ENCODE data around the gene THEMIS2.

DNA sequence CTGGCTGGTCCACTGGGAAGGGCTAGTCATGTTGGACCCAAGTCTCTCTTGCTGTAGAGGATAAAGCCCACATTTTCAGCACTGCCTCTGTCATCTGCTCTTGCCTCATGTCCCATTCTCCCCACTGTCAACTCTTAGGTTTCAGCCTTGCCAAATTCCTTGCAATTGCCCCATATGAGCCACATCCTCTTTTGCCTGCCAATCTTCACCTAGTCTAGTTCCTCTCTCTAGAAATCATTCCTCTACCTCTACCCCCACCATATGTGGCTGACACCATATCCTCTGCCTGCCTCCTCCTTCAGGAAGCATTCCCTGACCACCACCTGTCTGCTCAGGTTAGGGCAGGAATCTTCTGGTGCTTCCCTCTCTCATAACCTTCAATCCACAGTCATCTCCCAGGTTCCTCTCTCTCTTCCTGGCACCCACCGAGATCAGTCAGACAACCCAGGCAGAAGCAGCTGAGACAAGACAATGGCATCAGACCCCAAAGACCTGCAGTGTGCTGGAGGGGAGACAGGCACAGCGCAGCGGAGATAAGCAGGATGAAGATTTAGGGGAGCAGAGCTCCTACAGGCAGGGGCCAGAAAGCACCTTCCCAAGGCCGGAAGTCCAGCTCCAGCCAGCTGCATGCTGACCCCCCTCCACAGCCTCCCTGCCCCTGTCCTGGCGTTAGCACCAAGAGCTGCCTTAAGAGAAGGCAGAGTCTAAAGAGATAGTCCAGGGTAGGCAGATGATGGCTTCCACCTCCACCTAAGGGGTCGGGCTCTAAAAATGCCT is 38.1 kb downstream of the SLC9A1 start:
- RRBS = no CpG with 5 or more reads among the region's 6 CpGs

GRCh38 chr1:27132435-27133123 is 22.3 kb downstream of the SLC9A1 start:
- RRBS = no CpG with 5 or more reads among the region's 10 CpGs

DNA sequence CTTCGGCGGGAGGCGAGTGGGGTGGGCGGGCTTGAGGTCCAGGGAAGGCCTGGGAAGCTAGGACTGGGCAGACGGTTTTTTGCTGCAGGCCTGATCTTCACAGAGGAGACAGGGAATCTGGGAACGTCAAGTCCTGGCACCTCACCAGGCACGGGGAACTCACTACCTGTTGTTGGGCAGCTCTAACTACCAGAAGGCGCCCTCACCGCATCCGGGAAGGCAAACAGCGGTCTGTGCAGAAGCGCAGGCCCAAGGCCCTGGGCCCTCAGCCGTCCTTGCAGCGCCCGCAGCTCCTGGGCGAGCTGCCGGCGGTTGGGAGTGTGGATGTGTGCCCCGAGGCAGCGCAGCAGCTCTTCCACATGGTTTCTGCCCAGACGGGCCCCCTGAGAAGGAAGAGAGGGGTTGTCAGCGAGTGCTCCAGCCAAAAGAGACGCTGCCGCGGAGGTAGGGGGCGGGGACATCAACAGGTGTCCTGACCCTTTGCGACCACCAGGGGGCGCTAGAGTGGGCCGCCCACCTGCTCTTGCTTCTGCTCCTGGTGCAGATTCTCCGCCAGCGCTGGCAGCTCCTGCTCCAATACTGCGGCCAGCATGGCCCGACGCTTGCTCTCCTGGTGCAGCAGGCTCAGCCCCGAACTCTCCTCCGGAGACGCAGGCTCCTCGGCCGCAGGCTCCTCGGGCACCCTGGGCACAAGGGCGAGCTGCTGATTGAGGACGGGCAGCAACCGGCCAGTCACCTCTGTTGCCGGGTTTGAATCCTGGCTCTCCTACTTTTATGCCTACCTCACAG is 9.4 kb downstream of the MAP3K6 start:
- RRBS = 75% methylated on average over 15 of the region's 44 CpGs

GRCh38 chr1:27435327-27436324 is 43.2 kb downstream of the GPR3 start:
- RRBS = no CpG with 5 or more reads among the region's 5 CpGs

- RRBS = no CpG with 5 or more reads among the region's 3 CpGs
Measured at GRCh38 chr1:27436325-27436941, 44.0 kb downstream of the GPR3 start.

- RRBS = no CpG with 5 or more reads among the region's 5 CpGs
Measured at GRCh38 chr1:27455377-27456006, 34.5 kb downstream of the WASF2 start.

- RRBS = no CpG with 5 or more reads among the region's 2 CpGs
Measured at GRCh38 chr1:27517330-27517677, 27.3 kb upstream of the WASF2 start.

DNA sequence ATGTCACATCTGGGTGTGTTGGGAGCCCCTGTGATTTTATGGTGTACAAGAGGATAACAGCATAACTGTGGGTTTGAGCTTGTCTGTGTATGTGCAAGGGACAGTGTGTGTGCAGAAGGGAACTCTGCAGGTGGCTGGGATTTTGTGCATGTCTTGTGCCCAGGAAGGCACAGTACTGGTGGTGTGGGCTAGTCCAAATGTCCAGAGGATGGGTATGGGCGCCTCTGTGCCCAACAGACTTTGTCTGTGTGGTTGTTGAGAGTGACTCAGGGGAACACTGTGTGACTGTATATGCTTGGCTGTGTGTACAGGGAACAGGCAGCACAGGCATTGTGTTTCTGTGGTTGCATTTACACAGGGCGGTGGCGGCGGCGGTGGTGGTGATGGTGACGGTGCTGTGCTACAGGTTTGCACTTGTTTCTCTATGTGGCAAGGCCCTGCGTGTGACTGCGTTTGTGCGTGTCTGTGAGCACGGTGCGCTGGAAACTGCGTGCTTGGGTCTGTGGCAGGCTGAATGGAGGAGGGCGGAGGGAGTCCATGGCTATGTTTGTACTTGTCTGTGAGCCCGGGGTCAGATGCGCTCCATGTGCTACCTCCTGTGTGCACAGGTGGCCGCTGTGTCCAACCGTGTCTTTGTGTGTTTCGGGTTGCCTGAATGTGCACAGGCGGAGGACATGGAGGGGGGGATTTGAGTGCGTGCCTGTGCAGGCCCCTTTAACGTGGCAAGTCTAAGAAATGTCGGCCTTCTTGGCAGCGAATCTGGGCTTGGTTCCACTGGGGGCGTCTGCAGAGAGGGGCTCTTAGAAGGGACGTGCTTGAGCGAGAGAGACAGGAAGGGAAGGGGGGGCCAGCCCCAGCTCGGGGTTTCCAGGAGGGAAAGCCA is 32.4 kb upstream of the WASF2 start:
- RRBS = no CpG with 5 or more reads among the region's 27 CpGs

- RRBS = no CpG with 5 or more reads among the region's 6 CpGs
Measured at GRCh38 chr1:27539966-27540592, 50.1 kb upstream of the WASF2 start.

DNA sequence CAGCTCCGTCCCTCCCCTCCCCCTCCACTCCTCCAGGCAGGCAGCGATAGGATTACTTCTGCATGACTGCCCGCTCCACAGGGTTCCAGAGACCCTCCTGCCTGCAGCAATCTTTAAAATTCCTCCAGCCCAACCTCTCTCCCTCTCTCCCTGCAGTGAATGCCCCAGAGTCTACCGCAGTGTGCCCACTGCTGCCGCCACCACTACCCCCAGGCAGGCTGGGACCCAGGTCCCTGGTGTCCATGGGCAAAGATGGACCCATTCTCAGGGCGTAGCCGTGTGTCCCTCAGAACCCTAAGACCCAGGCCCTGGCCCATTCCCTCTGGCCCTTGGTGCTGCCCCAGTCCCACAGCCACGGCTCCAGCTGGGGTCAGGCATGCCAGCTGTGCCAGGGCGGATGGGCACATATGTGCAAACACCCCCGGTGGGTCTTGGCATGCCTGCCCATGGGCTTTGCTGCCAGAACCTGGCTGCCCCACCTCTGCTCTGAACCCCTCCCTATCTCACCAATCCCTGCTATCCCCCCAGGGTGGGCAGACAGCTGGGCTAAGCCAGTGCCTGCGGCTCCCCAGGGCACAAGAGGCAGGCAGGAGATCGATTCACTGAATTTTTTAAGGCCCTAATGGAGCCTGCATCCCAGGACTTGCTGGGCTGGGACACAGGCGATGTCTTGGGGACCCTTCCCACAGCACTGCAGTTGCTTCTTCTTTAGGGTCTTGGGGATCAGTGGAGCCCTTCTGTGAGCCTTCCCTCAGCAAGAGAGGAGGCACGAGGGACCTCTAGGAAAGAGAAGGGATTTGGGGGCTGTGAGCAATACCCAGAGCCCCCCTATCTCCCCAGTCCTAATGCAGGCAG is 10.5 kb downstream of the AHDC1 start:
- RRBS = no CpG with 5 or more reads among the region's 14 CpGs

DNA sequence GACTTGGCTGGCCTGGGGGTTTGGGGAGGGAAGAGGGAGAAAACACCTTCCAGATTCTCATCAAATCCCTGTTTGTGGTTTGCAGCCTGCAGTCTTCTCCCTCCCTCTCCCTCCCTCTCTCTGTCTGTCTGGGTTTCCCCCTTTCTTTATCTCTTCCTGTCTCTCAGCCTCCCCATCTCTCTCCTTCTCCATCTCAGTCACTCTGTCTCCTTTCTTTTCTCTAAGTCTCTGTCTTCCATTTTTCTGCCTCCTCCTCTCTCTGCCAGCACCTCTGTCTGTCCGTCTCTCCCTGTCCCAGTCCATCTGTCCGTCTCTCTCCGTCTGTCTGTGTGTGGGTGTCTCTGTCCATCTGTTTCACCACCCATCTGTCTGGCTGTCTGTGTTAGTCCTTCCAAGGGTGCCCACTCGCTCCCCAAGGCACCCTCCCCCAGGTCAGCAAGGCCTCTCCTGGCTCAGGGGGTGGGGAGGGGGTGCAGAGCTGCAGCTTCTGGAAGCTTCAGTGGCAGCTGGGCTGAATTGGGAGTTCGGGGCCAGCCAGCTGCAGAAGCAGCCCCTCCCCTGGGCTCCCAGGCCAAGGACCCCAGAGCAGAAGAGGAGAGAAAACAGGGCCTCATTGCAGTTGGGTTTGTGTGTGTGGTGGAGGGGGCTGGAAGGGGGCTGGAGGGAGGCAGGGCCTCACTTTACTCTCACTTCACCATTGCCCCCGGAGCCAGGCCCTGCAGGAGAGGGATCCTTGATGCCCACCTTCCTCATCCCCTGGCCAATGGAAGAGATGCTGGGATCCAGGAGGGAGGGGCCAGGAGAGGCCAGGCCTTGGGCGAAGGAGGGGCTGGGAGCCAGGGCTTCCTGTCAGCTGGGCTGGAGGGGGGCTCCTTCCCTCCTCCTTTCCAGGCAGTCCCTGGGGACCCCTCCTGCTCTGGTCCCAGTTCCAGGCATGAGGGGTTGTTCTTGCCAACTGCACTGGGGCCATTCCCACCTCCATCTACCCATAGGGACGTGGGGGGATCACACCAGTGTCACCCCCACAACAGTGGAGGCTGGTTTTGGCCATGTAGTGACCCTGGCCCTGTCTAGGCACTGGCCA is 5.9 kb downstream of the AHDC1 start:
- RRBS = no CpG with 5 or more reads among the region's 8 CpGs

- RRBS = no CpG with 5 or more reads among the region's 6 CpGs
Measured at GRCh38 chr1:27611603-27612081, 7.7 kb upstream of the AHDC1 start.

GRCh38 chr1:27773476-27774608 is 823 bp downstream of the STX12 start:
- RRBS = 2% methylated on average over 5 of the region's 22 CpGs

DNA sequence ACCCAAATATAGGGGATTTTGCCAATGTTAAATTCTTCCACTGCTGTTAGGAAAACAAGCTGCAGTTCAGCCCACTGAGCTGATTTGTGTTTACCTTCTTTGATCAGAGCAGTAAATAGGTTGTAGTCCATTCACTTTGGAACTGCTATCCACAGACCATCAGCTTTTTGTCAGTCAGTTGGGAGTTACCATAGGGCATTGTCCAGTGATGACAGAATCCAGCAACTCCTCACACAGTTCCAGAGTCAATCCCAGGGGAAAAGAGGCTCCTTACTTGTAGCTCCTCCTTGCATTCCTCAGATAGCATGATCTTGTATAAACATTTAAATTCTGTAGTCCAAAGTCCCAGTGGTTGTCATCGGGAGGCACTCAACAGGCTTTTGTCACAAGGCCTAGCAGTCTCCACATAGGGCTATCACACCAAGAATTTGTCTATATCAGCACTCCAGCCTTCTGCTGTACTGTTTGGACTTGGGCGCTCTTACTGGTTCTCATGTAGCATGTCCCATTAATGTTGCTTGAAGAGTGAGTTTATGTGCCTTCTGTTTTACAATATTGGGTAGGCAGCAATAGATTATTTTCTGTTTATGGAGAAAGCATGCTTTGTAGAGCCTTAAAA is 13.3 kb upstream of the PPP1R8 start:
- RRBS = no CpG with 5 or more reads among the region's 2 CpGs

DNA sequence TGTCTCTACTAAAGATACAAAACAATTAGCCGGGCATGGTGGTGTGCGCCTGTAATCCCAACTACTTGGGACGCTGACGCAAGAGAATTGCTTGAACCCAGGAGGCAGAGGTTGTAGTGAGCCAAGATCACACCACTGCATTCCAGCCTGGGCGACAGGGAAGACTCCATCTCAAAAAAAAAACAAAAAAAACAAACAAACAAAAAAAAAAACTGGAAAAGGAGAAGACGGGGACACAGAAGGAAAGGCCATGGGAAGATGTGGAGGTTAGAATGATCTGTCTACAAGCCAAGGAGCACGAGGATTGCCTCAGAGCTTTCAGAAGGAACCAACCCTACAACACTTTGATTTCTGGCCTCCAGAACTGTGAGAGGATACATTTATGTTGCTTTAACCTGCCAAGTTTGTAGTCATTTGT is 12.5 kb upstream of the THEMIS2 start:
- RRBS = no CpG with 5 or more reads among the region's 7 CpGs

- RRBS = no CpG with 5 or more reads among the region's 7 CpGs
Measured at GRCh38 chr1:27862903-27863966, 9.1 kb upstream of the THEMIS2 start.

DNA sequence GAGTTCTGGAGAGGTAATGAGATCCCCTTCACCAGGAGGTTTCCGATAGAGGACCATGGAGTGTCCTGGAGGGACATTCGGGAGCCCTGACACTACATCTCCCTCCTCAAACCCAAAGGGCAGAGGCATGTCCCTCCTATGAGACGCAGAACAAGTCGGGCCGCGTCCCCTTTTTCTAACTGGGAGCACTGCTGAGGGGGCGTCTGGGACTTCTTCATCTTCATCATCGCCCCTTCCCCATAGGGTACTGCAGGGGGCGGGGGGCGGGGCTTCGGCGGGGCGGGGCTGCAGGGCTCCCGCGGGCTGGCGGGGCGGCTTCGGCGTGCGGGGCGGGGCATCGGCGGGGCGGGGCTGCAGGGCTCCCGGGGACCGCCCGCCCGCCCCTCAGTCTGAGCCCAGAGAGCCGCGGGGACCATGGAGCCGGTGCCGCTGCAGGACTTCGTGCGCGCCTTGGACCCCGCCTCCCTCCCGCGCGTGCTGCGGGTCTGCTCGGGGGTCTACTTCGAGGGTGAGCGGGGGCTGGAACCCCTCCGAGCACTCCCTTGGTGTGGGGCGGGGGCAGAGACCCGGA is at the start of gene THEMIS2:
Gene THEMIS2 (plus strand): TSS at position 387 of the 571 bp plus-strand sequence.
- RRBS = 2% methylated on average over 7 of the region's 46 CpGs

DNA sequence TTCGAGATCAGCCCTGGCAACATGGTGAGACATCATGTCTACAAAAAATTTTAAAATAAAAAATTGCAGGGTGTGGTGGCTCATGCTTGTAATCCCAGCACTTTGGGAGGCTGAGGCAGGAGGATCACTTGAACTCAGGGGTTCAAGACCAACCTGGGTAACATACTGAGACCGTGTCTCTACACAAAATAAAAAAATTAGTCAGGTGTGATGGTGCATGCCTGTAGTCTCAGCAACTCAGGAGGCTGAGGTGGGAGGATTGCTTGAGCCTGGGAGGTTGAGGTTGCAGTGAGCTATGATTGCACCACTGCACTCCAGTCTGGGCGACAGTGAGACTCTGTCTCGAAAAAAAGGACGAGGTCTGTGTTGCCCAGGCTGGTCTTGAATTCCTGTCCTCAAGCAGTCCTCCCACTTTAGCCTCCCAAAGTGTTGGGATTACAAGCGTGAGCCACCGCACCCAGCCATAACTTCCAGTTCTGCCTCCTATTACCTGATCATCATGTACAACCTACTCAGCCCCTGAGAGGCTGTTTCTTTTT is 2.2 kb downstream of the THEMIS2 start:
- RRBS = no CpG with 5 or more reads among the region's 7 CpGs

DNA sequence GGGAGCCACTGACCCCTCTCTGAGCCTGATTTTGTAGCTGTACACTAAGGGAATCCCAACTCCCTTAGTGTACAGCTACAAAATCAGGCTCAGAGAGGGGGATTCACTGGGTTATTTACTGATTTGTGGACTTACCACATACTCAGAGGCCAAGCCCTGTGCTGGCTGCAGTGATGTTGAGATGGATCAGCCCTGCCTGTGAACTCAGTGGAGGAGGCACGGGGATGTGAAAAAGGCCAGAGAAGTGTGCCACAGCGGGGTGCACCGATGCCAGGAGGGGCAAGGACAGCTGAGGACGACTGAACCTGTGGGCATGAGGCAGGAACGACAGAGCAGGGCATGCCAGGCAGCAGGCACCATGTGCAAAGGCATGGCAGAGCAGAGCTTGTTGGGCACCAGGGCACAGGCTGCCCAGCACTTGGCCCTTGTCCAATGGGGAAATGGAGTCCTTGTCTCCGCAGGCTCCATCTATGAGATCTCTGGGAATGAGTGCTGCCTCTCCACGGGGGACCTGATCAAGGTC is 3.8 kb downstream of the THEMIS2 start:
- RRBS = no CpG with 5 or more reads among the region's 7 CpGs

DNA sequence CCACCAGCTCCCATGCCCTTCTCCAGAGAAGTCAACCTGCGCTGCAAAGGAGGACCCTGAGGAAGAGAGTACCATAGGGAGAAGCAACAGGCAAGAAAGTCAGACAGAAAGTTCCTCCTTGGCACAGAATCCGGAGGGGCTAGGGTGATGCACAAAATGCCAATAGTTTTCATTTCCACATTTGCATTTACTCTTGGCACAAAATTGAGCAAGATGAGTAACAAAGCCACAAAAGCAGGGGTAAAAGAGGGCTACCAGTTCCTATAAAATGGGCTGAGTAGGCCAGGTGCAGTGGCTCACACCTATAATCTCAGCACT is 15.3 kb downstream of the THEMIS2 start:
- RRBS = no CpG with 5 or more reads among the region's 2 CpGs

Data from foreskin fibroblast (primary cell).